Thyroid gland (tissue), 7 donors: Measurements from ENCODE around the gene BSG.

DNA sequence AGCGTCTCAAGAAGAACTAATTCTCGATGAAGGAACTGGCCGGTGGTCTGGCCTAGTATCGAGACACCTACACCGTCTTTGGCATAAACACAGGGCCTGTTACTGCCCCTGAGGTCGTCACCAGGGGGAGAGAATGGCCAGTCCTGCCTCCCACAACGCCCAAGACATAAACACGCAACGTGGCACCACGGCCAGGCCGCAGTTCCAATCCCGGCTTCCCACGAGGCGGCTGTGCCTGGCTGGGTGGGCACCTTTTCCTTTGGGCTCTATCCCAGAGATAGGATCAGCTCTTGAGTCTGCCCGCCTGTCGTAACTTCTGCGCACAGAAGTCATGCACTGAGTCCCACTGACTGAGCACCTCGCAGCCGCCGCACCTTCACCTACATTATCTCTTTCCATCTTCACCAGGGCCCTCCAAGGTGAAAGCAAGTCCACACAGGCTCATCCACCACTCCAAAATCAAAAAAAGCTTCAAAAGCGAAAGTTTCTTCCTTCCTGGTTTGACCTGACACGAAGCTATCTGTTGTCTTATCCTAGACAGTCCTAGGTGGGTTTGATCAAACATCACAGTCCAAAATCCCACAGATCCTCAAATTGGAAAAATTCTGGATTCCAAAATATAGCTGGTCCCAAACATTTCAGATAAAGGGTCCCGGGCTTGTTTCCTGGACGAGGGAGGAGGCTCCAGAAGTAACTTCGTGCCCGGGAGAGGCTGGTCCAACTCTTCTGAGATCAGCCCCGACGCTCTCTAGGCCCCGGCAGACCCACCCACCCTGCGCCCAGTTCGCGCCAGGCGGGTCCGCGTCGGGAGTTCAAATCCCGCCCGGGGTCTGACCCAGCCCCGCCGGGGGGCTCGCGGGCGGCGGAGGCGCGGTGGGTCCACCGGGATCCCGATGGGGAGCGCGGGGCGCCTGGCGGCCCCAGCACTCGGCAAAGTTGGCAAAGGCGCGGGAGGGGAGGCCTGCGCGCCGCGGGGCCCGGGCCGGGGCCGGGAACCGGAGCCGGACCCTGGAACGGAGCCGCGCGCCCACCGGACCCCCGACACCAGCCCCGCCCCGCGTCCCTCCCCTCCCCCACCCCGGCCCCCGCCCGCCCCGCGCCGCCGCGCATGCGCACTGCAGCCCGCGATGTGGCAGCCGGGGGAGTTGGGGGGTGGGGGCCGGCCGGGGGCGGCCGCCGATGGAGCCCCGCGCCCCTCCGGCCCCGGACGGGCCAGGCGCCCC, 759 bp downstream of the MIER2 start:
- PRO-cap, 2 experiments: peak in 1 of 2 experiments; most common plus-strand start position 1,143 of the sequence (in 1)
- RAMPAGE, long total RNA, 5 experiments: no peak in any of the 5 experiments

- PRO-cap, 2 experiments: peak in 2 of 2 experiments; most common plus-strand start chr19:533241 (in 1); most common minus-strand start chr19:532971 (in 2)
- RAMPAGE, long total RNA, 5 experiments: no peak in any of the 5 experiments
Observed at GRCh38 chr19:532425-533584, 1.2 kb downstream of the CDC34 start.

DNA sequence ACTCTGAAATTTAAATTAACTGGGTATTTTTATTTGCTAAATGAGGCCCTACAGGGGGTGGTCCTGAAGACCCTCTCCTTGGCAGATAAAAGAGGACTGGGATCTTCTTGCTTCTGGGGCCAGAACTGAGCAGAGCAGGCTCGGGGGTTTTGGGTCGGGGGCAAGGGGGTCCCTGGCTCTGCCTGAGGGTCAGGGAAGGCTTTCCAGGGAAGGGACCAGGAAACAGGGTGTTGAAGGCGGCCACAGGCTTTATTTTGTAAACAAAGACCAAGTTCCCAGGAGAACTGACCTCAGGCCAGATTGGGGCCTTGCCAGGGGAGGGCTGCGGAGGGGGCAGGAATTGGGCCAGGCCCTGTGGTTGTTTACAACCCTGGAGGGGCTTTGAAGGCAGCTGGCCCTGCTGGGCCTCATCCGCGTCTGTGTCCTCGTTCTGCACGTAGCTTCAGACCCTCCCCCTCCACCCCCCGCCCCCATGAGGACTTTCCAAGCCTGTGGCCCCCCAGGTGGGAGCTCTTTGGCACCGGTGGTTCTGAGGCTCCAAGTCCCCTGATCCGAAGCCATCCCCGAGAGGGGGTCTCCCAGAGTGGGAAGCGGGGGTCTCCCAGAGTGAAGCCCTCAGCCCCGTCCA, 13.7 kb upstream of the BSG start:
- PRO-cap, 2 experiments: no peak in any of the 2 experiments
- RAMPAGE, long total RNA, 5 experiments: no peak in any of the 5 experiments

GRCh38 chr19:572052-572712, at the start of gene BSG:
TSS of gene BSG (plus strand) at chr19:572596.
- PRO-cap, 2 experiments: peak in 2 of 2 experiments; most common plus-strand start chr19:572596 (in 2); most common minus-strand start chr19:572316 (in 1)
- RAMPAGE, long total RNA, 5 experiments: start-site peak on the plus strand in 5 of 5 experiments, at chr19:572536-572603 at its widest, 345 to 3,650 reads per replicate

GRCh38 chr19:647947-648614, 8.4 kb downstream of the FGF22 start:
- PRO-cap, 2 experiments: no peak in any of the 2 experiments
- RAMPAGE, long total RNA, 5 experiments: no peak in any of the 5 experiments

- PRO-cap, 2 experiments: no peak in any of the 2 experiments
- RAMPAGE, long total RNA, 5 experiments: no peak in any of the 5 experiments
Observed at GRCh38 chr19:720556-721091, 11.9 kb downstream of the PALM start.

DNA sequence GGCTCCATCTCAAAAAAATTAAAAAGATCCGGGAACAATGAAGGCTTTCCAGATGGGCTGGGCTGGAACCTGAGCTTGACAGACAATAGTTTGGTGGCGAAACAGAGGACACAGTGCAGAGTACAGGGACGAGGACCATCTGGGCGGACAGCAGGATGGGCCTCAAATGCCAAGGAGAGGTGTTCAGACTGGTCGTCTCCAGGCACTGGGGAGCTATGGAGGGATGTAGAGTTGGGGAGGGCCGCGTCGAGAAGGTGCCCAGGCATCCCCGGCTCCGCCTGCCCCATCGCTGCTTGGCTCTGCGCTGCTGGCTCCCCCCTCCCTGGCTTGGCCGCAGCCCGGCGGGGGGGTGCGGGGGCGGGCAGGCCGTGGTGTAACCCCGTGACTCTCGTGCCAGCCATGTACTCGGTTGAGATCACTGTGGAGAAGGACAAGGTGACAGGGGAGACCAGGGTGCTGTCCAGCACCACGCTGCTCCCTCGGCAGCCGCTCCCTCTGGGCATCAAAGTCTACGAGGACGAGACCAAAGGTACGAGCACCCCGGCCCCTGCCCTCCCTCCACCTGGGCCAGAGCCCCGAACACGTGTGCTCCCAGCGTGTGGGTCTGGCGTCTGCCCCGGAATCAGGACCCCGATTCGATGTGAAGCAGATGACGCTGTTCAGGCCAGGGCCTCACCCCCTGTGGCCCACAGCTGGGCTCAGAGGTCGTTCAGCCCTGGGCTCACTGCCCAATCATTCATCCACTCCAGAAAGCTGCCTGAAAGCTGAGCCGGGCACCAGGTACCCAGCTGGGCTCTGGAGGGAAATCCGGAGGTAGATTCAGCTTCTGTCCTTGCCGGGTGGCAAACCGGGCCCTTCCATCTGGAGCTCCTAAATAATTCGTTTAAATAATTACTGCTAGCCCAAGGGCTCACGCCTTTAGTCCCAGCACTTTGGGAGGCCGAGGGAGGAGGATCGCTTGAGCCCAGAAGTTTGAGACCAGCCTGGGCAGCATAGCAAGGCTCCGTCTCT, 10.7 kb upstream of the MISP start:
- PRO-cap, 2 experiments: no peak in any of the 2 experiments
- RAMPAGE, long total RNA, 5 experiments: no peak in any of the 5 experiments

- PRO-cap, 2 experiments: peak in 2 of 2 experiments; most common plus-strand start chr19:800755 (in 1); most common minus-strand start chr19:800595 (in 2)
- RAMPAGE, long total RNA, 5 experiments: no peak in any of the 5 experiments
Observed at GRCh38 chr19:800162-800897, 3.1 kb downstream of the PTBP1 start.

DNA sequence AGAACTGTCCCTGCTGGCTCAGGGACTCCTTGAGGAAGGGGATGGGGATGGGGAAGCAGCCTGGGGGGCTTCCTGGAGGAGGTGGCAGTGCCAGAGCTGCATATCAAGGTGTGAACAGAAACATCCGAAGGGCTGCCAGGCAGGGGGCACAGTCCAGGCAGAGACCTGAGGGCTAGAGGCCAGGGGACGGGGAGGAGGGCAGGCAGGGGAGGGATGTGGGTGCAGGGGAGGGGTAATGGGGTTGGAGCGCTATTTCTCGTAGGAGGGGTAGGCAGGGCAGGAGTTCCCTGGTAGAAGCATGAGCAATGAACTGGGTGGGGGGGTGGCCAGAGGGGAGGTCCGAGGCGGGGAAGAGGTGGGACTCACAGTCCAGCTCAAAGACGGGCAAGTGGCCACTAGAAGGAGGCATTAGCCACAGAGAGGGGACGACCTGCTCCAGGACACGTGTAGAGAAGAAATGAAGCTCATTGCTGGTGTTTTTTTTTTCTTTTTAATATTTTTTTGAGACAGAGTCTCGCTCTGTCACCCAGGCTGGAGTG, 3.5 kb upstream of the ELANE start:
- PRO-cap, 2 experiments: peak in 1 of 2 experiments; most common plus-strand start position 404 of the sequence (in 1); most common minus-strand start position 304 of the sequence (in 1)
- RAMPAGE, long total RNA, 5 experiments: no peak in any of the 5 experiments

GRCh38 chr19:859819-860213, 352 bp downstream of the CFD start:
- PRO-cap, 2 experiments: no peak in any of the 2 experiments
- RAMPAGE, long total RNA, 5 experiments: no peak in any of the 5 experiments

- PRO-cap, 2 experiments: no peak in any of the 2 experiments
- RAMPAGE, long total RNA, 5 experiments: no peak in any of the 5 experiments
Observed at GRCh38 chr19:904108-904635, 8.8 kb downstream of the R3HDM4 start.

- PRO-cap, 2 experiments: no peak in any of the 2 experiments
- RAMPAGE, long total RNA, 5 experiments: no peak in any of the 5 experiments
Observed at GRCh38 chr19:912162-912553, 861 bp downstream of the R3HDM4 start.

- PRO-cap, 2 experiments: no peak in any of the 2 experiments
- RAMPAGE, long total RNA, 5 experiments: no peak in any of the 5 experiments
Observed at GRCh38 chr19:926186-926395, 256 bp downstream of the ARID3A start.

DNA sequence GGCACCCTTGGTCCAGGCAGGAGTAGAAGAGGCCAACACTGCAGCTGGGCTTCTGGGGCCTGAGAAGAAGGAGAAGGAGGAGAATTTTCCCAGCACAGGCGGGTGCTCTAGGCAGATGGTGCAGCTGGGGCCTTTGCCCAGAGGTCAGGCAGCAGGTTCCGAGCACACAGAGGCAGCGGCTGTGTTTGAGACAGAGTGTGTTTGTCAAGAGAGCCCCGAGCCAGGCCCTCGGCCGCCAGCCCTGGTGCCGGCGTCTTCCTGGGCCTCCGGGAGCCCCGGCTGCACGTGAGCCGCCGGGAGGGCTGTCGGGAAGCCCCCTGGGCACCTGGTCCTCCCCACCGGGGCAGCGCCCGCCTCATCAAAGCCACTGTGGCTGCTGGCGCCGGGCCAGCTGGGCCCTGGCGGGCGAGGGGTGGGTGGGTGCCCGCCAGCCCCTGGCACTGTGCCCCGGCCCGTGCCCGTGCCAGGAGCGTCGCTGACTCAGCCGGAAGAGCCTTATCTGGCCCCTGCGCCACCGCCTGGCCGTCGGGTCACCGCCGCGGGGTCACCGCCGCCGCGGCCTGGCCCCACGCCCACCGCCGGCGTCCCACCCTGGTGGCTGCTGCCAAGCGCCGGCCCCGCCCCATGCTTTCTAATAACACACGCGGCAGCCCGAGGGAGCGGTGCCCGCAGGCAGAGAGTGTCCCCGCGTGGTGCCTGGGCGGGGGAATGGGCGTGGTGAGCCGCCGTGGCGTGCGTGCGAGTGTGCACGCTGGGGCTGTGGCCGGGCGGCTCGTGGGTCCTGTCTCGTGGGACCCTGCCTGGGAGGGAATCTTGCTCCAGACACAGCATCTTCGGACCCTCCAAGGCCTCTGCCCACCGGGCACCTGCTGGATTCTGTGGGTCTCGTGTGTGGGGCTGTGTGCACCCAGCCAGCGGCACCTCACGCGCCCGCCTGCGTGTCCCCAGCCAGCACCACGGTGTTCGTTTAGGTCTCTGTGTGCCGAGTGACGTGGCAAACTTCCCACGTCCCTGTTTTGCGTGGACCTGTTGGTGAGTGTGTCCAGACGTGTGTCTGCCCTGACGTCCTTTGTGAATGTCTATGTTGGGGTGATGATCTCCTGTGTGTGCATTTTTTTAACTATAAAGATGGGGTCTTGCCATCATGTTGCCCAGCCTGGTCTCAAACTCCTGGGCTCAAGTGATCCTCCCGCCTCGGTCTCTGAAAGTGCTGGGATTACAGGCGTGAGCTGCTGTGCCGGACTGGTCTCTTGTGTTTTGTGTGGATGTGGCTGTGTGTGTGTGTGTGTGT, 15.1 kb downstream of the ARID3A start:
- PRO-cap, 2 experiments: peak in 1 of 2 experiments; most common plus-strand start position 193 of the sequence (in 1); most common minus-strand start position 166 of the sequence (in 1)
- RAMPAGE, long total RNA, 5 experiments: no peak in any of the 5 experiments

GRCh38 chr19:944042-944659, 18.3 kb downstream of the ARID3A start:
- PRO-cap, 2 experiments: no peak in any of the 2 experiments
- RAMPAGE, long total RNA, 5 experiments: no peak in any of the 5 experiments

GRCh38 chr19:1021451-1021975, 590 bp upstream of the TMEM259 start:
- PRO-cap, 2 experiments: peak in 2 of 2 experiments; most common plus-strand start chr19:1021507 (in 2); most common minus-strand start chr19:1021637 (in 1)
- RAMPAGE, long total RNA, 5 experiments: start-site peak on the plus strand in 2 of 5 experiments, at chr19:1021510-1021544 at its widest, 10 to 36 reads per replicate

DNA sequence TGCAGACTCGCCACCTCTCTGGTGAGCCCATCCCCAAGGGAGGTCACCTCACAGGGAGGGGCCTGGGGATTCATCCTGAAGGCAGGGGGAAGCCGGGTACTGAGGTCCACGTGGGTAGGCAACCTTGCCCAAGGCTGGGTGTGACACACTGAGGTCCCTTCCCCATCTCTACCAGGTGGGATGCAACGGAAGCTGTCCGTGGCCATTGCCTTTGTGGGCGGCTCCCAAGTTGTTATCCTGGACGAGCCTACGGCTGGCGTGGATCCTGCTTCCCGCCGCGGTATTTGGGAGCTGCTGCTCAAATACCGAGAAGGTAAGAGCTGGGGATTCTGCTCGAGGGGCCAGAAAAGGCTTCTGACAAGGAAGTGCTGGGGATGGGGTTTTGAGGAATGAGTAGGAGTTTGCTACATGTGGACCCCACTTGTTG, 11.4 kb downstream of the ABCA7 start:
- PRO-cap, 2 experiments: no peak in any of the 2 experiments
- RAMPAGE, long total RNA, 5 experiments: no peak in any of the 5 experiments

- PRO-cap, 2 experiments: no peak in any of the 2 experiments
- RAMPAGE, long total RNA, 5 experiments: no peak in any of the 5 experiments
Observed at GRCh38 chr19:1075463-1075927, 8.5 kb downstream of the ARHGAP45 start.

GRCh38 chr19:1088149-1088547, 7.0 kb downstream of the POLR2E start:
- PRO-cap, 2 experiments: no peak in any of the 2 experiments
- RAMPAGE, long total RNA, 5 experiments: no peak in any of the 5 experiments

DNA sequence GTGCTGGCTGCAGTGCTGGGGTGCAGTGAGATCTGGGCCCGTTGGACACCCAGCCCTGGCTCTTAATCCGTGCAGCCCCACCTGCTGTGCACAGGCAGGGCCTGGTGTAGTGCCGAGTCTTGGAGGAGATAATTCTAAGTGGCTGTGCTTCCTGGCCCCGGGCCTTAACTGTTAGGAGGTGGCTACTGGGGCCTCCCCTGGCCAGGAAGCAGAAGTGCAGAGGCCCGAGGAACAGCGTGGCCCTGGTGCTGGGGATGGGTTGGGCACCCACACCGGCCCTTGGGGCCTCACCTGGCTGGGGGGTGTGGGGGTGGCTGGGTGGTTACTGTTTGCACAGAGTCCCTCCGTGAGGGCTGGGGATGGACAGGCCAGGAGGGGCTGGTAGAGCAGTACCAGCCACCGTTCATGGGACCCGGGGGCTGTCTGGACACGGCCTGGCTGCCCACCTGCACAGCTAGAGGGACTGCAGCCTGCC, 3.2 kb downstream of the GPX4 start:
- PRO-cap, 2 experiments: no peak in any of the 2 experiments
- RAMPAGE, long total RNA, 5 experiments: no peak in any of the 5 experiments